Hepatocyte (in vitro differentiated cells and primary cell): Measurements from ENCODE around the genes ZAR1L, N4BP2L2 and KL.

GRCh38 chr13:32314761-32315664, at the start of gene ZAR1L:
Gene ZAR1L (minus strand): TSS chr13:32315363.
- RAMPAGE, long total RNA, result no peak
- RRBS, result 0% methylated on average over 1 of the region's 54 CpGs

- RAMPAGE, long total RNA, result no peak
- RRBS, result no CpG with 5 or more reads among the region's 5 CpGs
Measured at GRCh38 chr13:32413107-32413688, 14.7 kb downstream of the N4BP2L1 start.

GRCh38 chr13:32500740-32501223, 37.8 kb downstream of the N4BP2L2 start:
- RAMPAGE, long total RNA, result no peak
- RRBS, result no CpG with 5 or more reads among the region's 9 CpGs

GRCh38 chr13:32531898-32532431, 6.6 kb downstream of the N4BP2L2 start:
- RAMPAGE, long total RNA, result no peak
- RRBS, result no CpG with 5 or more reads among the region's 1 CpG

GRCh38 chr13:32538096-32538865, at the start of gene N4BP2L2:
Gene N4BP2L2 (minus strand): TSS chr13:32538795.
- RAMPAGE, long total RNA, result no peak
- RRBS, result 2% methylated on average over 6 of the region's 37 CpGs

DNA sequence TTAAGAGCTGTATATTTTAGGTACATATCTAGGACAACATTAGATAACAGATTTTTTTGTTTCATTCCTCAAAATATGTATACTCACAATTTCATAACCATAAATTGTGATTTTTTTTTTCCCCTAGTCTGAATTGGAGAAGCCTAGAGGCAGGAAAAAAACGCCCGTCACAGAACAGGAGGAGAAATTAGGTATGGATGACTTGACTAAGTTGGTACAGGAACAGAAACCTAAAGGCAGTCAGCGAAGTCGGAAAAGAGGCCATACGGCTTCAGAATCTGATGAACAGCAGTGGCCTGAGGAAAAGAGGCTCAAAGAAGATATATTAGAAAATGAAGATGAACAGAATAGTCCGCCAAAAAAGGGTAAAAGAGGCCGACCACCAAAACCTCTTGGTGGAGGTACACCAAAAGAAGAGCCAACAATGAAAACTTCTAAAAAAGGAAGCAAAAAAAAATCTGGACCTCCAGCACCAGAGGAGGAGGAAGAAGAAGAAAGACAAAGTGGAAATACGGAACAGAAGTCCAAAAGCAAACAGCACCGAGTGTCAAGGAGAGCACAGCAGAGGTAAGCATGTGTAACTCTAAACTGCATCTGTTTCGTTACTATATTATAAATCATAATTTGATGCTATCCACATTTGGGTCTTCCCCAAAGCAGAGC, 183.9 kb downstream of the PDS5B start:
- RAMPAGE, long total RNA, result no peak
- RRBS, result no CpG with 5 or more reads among the region's 10 CpGs

DNA sequence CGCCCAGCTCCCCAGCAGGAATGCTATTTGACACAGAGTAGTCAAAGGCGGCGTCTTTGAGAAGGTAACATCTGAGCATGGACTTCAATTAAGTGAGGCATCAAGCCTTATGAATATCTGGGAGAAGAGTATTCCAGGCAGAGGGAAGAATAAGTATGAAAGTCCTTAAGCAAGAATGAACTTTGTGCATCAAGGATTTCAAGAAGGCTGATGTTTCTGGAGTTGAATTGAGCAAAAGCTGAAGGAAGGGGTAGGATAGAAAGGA, 194.1 kb downstream of the PDS5B start:
- RAMPAGE, long total RNA, result no peak
- RRBS, result no CpG with 5 or more reads among the region's 3 CpGs

- RAMPAGE, long total RNA, result no peak
- RRBS, result 4% methylated on average over 16 of the region's 117 CpGs
Measured at GRCh38 chr13:33016370-33017334, at the start of gene KL. Gene KL (plus strand): TSS chr13:33016423.

DNA sequence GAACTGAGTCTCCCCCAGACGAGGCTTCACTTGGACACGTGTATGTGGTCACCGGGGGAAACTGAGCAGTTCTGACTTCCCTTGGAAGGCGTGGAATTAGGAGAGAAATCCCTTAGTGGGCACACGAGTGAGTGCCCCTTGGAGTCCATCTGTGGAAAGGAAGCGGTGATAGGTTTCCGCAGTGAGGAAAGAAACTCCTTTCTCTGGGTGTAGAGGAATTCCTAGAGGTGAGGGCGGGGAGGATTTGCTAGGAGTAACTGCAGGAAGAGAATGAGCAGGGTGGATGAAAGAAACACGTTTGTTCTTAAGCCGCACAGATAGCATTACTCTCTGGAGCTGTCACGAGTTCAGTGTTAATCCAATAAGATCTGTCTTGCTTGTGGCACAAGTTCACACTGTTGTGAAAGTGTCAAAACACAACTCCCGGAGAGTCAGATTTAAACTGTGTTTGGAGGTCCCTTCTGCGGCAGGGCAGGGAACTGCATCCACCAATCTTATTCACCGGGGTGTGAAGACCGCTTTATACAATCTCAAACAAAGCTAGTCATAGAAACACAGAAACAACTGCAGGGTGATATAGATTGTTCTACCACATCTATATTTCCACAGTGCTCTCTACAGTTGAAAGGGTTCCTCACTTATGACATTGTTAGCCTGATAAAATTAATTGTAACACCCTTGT, 1.3 kb downstream of the KL start:
- RAMPAGE, long total RNA, result no peak
- RRBS, result 5% methylated on average over 2 of the region's 15 CpGs

- RAMPAGE, long total RNA, result no peak
- RRBS, result no CpG with 5 or more reads among the region's 3 CpGs
Measured at GRCh38 chr13:33236988-33237820, 48.4 kb downstream of the STARD13 start.

DNA sequence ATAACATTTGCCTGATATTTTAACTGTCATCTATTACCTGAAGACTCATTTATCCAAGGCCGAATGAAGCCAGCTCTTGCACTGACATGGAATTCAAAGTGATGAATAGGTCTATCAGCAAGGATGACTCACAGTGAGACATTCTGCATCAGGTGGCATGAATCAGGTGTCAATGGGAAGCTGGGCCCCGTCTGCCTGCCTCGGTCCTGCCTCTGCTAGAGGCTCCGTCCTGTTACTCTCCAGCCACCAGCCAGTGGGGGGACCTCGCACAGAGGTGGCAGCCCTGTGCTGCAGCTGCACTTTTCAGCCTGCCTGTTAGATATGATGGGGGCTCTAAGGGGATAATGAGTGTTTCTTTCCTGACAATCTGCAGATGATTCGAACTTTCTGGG, 23.4 kb downstream of the STARD13 start:
- RAMPAGE, long total RNA, result no peak
- RRBS, result no CpG with 5 or more reads among the region's 6 CpGs

DNA sequence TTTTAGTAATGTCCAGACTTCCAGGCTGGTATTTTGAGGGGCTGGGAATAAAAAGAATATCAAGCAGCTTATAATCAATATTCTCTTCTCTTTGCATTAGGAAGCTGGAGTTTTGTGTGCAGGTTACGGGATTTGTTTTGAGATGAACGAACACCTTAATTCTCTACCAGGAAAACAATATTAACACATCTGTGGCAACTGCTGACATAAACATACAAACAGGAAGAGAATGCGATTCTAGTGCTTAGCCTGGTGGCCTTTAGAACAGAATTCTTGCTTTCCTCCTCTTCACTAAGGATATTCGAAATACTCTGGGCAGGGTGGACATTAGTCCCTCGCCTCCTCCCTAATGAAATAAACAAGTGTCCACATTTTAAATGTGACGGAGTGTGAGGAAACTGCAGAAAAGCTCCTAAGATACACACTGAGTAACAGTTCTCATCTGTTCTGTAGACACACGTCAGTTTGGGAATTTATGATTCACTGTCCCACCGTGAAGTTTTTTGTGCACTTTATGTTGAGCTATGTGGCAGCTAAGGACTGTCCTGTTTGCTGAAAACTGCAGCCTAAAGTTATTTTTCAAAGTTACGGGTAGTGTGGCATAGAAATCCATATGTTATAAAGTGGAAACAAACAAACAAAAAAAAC, 677 bp downstream of the STARD13 start:
- RAMPAGE, long total RNA, result no peak
- RRBS, result no CpG with 5 or more reads among the region's 9 CpGs

DNA sequence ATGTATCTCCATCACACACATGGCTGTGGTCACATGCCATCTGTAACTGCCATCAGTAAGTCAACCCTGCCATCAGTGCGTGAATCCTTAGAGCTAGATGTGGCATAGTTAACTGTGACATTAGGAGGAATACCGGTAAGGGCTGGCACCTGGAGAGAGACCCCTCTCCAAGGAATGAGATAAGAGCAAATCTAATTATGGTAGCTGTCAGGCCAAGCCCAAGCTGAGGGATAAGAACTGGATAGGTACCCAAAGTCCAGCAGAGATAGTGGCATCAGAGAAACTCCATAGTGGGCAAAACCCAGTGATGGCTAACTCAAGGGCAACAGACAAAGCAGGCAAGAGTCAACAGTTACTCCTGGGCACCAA, 28.4 kb upstream of the STARD13 start:
- RAMPAGE, long total RNA, result no peak
- RRBS, result no CpG with 5 or more reads among the region's 2 CpGs

DNA sequence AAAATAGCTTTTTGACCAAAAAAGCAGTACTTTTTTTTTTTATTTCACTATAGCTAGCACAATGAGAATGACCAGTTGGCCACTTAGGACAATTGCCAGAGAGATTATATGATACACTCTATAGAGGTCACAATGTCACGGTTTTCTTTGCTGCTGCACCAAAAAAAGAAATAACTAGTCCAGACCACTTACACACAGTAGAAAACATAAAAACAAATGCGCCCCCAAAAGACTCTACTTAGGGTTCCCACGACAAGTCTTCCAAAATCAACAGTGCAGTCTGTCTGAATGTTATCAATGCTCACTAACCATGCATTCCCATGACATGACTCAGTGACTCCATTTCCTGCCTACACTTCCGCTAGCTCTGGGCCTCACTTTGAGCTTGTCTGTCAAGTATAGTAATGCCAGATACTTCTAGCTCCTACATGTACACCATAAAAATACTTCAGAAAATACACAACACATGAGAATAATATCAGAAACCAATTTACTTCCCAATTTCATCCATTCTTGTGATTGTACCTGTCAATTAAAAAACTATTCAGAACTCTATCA, 209.2 kb upstream of the STARD13 start:
- RAMPAGE, long total RNA, result no peak
- RRBS, result no CpG with 5 or more reads among the region's 4 CpGs

GRCh38 chr13:33537640-33538423, 252.3 kb upstream of the STARD13 start:
- RAMPAGE, long total RNA, result no peak
- RRBS, result no CpG with 5 or more reads among the region's 10 CpGs

DNA sequence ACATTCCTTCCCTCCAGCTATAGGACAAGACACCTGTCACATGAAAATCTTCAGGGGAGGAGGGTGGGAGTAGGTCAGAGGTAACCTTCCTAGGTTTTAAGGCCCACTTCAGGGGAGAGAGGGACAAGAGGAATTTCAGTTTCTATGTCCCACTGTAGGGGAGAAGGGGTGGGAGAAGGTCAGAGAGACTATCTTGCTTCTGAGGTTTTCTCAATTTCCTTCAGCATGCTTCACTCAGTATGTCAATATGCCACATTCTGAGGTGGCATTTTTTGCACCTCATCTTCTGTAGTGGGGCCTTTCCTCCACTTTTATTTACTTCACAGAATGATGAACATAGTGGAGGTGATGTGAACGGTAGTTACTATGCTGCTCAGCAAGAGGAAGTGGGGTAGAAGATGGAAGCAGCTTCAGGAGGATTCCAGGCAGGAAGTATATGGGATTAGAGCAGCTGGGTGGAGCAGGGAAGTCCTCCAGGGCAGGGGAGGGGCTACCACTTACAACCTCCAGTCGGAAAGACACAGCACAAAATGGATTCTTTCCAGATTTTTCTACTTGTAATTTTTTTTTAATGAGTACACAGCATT, 73.0 kb upstream of the RFC3 start:
- RAMPAGE, long total RNA, result no peak
- RRBS, result no CpG with 5 or more reads among the region's 2 CpGs

DNA sequence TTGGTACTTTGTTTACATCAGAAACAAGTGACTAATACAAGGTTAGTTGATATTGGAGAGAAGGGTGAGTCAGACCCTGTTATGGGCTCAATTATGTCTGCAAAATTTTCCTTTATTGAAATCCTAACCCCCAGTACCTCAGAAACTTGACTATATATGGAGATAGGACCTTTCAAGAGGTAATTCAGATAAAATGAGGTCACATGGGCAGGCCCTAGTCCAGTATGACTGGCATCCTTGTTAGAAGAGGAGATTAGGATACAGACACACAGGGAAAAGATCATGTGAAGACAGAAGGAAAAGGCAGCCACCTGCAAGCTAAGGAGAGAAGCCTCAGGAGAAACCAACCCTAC, 226.8 kb downstream of the RFC3 start:
- RAMPAGE, long total RNA, result no peak

DNA sequence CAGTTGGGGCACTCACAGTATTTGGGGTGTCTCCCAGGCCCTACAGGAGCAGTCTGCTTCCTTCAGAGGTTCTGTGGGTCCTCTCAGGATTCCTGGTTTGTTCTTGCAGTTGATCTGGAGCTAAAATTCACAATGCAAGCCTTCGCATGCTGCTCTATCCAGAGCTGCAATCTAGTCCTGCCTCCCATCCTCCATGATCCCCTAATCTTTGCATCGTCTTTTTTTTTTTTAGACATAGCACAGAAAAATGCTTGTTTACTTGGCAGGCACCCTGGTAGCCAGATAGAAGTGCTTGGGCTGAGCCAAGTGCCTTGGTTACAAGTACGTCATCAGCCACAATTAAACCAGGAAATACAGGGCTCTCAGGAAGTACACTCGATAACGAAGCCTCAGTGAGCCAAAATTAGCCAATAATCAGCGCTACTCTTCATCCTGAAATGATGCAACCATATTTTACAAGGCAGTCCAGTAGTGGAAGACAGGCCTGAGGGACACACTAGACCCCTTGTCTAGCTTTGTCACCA, 194.1 kb upstream of the NBEA start:
- RAMPAGE, long total RNA, result no peak
- RRBS, result no CpG with 5 or more reads among the region's 6 CpGs

GRCh38 chr13:35855283-35856504, 275.5 kb downstream of the DCLK1 start:
- RAMPAGE, long total RNA, result no peak
- RRBS, result no CpG with 5 or more reads among the region's 16 CpGs

DNA sequence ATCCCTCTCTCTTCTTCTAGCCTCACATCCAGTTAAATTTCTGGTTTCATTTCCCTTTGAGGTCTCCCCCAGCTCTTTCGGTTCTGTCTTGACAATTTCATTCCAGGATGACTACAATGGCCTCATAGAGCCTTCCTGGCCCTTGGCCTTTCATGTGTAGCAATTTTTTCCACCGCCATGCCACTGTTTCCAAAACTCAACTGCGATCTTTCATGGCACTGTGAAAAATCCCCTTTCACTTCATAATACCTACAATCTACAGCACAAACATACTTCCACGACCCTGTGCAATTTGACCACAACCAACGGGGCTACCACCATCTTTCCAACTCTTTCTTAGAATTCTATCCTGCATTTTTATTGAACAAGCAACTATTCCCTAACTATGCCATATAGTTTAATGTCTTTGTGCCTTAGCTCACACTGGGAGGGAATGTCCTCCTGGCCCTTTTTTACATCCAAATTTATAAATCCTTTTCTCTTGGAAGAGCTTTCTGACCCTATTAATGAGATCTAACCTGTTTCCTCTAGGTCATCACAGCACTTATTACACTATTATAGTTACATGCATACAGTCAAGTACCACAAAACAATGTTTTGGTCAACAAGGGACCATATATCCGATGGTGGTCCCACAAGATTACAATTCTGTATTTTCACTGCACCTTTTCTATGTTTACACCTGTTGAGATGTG, 268.7 kb downstream of the DCLK1 start:
- RAMPAGE, long total RNA, result no peak
- RRBS, result no CpG with 5 or more reads among the region's 6 CpGs